Gastroesophageal sphincter (tissue), 4 donors: Measurements from ENCODE around the genes SGCB, ERVMER34-1 and RASL11B.

GRCh38 chr4:48379521-48380033, 38.2 kb downstream of the SLAIN2 start:
- PRO-cap = no peak
- RAMPAGE, long total RNA, 4 experiments = start-site peak on the plus strand in 1 of 4 experiments, at chr4:48379805-48379815 at its widest, 21 reads per replicate

DNA sequence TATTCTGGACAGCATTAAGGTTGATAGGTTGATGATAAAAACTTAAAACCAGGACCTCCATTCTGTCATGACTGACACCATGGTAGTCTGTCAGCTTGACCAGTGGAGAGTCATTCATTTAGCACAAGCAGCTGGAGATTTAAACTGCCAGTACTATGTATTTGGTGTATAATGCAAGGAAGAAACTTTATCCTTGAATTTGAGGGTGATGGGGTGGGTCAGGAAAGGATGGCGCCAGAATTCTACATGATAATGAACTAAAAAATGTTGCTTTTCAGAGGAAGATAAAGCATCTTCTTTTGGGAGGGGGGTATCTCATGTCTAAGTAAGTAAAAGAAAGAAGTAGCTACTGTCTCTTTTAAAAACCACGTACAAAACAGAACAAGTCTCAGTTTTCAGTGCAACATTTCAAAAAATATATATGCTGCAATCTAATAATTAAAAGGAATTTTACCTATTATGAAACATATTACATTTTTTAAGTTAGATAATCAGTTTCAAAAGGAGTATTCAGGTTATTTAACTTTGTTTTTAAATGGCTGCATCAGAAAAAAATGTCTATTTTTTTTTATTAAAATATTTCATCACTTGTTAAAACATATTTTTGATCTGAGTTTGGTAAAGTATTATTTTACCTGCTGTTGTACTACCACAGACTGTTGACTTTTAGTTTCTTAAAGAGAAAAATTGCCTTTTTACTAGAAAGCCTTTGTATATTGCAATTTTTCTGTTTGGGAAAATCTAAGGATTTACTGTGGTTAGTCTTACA, 59.4 kb upstream of the SLC10A4 start:
- PRO-cap = no peak
- RAMPAGE, long total RNA, 4 experiments = no peak in any of the 4 experiments

GRCh38 chr4:48728749-48729361, 51.2 kb downstream of the FRYL start:
- PRO-cap = no peak
- RAMPAGE, long total RNA, 4 experiments = no peak in any of the 4 experiments

DNA sequence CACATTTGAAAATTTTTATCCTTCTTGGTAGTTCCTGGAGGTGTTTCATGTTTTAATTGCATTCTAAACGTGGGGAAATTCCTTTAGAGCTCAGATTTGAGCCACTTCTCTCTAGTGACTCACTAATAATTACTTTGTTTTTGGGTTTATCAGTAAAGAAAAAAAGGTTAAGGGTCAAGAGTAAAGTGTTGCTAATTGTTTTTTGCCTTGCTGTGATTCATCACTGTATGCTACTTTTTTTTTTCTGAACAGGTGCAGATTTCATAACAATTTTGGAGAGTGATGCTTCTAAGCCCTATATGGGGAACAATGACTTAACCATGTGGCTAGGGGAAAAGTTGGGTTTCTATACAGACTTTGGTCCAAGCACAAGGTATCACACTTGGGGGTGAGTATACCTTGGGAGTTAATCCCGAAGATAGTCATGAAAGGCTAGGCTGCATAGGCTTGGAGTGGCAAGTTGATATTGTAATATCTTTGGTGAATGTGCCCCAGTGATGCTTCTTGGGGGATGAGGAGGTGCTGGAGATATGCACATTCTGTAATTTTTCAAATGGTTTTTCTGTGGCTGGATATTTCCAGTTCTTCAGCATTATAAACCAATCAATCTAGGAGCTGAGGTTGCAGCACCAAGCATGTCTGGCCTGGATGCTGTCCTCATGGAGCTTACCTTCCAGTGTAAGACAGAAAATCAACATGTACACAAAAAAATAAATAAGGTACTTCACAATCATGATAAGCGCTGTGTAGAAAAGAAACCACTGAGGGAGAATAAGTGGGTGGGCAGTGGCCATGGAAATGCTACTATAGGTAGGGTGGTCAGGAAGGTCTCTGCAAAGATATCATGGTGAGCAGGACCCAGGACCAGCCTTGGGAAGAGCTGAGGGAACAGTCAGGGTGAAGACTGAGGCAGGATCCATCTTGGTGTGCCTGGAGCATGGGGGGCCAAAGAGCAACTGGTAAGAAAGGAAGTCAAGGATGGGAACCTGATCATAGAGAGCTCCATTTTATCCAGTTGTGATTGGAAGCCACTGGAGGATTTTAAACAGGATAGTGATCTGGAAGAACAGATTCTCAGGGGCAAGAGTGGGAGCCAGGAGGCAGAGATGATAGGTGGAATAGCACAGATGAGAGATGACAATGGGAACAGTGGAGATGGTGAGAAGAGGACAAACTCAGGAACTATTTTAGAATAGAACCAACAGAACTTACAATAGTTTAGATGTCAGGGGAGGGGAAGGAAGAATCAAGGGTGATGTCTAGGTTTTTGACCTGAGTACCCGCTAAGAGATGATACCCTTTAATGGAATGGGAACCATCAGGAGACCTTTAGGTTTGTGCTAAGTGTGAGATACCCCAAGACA, 45.0 kb downstream of the CWH43 start:
- PRO-cap = no peak
- RAMPAGE, long total RNA, 4 experiments = no peak in any of the 4 experiments

DNA sequence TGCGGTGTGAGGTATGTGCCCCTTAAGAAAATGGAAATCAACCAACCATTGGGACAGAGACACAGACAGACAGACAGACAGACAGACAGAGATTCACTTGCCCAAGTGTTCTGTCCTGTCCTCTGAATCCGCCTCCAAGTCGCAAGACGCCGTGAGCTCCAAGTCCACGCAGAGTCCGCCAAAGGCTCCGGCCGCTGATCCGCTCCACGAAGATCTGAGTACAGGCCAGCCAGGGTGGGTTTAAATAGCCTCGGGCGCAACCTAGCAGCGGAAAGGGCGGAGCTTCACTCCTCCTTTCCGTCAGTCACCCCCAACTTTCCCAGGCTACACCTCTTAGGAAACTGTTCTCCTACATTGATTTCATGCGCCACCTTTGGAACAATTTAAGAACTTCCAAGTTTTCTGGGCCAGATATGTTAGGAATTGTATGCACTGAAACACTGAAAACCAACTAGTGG, 301.8 kb downstream of the CWH43 start:
- PRO-cap = no peak
- RAMPAGE, long total RNA, 4 experiments = no peak in any of the 4 experiments

GRCh38 chr4:51858832-51859253, 15.9 kb downstream of the DCUN1D4 start:
- PRO-cap = no peak
- RAMPAGE, long total RNA, 4 experiments = no peak in any of the 4 experiments

- PRO-cap = no peak
- RAMPAGE, long total RNA, 4 experiments = no peak in any of the 4 experiments
Measured at GRCh38 chr4:51864977-51865606, 22.1 kb downstream of the DCUN1D4 start.

GRCh38 chr4:52037476-52038103, 509 bp downstream of the SGCB start:
- PRO-cap = unidirectional peak, plus-strand start at chr4:52037873; unidirectional peak, minus-strand start at chr4:52037958; unidirectional peak, minus-strand start at chr4:52038045
- RAMPAGE, long total RNA, 4 experiments = no peak in any of the 4 experiments

GRCh38 chr4:52038104-52038925, at the start of gene SGCB:
Gene SGCB, minus strand, starts transcription at chr4:52038299.
- PRO-cap = bidirectional peak, plus-strand start at chr4:52038335, minus-strand start at chr4:52038299
- RAMPAGE, long total RNA, 4 experiments = start-site peak on the minus strand in 4 of 4 experiments, at chr4:52038264-52038303 at its widest, 230 to 3,463 reads per replicate

DNA sequence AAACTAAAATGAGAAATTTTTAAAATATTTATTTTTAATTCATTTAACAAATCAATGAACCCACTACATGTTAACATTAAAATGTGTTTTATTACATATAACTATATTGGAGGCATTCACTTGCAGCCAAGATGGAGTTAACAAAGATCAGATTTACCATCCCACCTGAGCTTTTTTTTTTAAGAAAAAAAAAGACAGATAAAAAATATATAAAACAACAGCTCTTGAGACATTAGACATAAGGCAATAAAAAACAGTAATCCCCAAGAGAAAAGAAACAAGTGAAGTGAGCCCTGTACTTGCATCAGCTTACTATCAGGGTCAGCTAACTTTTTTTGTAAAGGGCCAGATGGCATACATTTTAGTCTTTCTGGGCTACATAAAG, 173.2 kb downstream of the USP46 start:
- PRO-cap = no peak
- RAMPAGE, long total RNA, 4 experiments = no peak in any of the 4 experiments

DNA sequence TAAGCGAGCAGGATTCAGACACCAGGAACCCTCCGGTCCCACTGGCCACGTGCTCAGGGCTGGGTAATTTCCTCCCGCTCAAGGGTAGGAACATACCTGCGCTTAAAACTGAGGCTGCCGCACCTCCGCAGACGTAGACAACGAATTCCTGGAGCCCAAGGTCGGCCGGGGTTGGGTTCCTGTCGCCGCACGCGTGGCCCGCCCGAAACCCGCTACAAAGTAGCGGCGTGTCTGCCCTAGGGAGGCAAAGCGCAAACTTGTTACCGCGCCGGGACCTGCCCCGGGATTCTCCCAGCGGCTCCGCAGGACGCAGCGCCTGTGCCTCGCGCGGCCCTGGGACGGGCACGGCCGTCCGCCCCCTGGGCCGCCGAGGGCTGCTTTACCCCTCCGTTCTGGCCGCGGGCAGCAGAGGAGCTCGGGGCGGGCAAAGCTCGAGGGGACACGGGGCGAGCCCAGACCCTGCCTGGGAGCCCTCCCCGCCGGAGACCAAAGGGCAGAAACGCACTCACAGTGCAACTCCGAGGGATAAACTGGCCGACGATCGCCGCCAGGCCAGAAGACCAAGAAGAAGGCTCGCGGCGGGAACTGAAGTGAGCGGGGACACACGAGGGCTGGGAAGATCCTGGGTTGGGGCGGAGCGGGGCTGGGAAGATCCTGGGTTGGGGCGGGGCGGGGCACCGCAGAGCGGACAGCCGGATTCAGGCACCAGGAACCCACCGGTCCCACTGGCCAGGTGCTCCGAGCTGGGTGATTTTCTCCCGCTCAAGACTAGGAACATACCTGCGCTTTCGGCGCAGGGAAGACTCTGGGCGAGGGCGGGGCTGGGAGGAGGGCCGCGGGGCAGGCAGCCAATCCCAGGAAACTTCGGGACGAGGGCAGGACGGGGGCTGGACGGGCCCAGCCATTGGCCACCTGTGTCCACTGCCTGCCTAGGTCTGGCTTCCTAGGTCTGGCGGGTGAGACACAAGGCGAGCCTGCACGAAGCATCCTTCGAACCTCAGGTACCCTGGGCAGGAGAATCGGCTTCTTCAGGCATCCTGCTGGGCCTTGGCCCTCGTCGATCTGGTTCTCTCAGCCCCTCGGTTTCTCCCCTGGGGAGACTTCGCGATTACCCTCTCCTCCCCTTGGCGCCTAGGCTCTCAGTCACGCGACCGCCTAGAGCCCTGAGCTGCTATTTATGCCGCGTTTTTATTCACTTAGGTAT, at the start of gene ERVMER34-1:
ERVMER34-1 (minus strand) TSS at position 592 of the 1,204 bp plus-strand sequence.
- PRO-cap = no peak
- RAMPAGE, long total RNA, 4 experiments = no peak in any of the 4 experiments

DNA sequence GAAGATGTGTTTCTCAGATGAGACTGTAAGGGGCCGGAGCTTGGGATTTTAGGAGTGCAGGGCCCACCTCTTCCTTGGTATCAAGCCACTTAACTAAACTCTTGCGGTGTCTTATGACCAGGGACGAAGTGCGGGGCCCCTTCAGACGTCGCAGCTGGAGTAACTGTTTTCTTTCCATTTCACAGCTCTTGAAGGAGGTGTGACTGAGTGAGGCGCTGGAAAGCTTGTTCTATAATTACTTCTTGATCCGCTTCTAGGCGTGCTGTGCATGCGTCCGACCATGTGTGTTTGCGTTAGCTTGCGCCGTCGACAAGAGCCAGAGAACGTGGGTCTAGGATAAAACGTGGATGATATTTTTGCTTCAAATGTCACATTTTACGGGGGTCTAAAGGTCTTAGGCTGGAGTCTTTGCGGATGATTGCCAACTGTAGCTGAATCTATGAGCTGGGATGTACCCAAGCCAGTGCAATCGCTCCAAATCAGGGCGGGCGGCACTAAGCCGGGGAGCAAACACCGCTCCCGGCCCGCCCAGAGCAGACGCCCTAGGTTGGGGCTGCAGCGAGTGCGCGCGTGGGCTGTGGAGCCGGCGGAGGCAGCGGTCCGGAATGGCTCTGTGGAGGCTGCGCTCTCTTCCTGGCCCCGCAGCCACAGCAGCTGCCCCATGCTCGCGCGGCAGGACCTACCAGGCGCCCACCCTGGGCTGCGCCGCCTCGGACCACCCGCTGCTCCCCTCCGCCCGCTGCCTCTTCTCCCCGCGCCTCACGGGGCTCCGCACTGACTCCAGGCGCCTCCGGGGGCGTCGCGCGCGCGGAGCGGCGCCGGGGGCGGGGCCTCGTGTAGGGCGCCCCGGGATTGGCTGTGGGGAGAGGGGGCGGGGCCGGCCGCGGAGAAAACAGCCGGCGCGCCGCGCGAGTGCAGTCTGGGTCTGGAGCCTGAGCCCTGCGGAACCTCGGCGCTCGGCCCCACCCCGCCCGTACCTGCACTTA, at the start of gene RASL11B:
RASL11B (plus strand) TSS at position 917 of the 986 bp plus-strand sequence.
- PRO-cap = bidirectional peak, plus-strand start at position 917 of the sequence, minus-strand start at position 773 of the sequence
- RAMPAGE, long total RNA, 4 experiments = start-site peak on the plus strand in 1 of 4 experiments, centred at position 918 of the sequence, 10 reads per replicate

- PRO-cap = no peak
- RAMPAGE, long total RNA, 4 experiments = no peak in any of the 4 experiments
Measured at GRCh38 chr4:52863054-52863573, 997 bp downstream of the RASL11B start.

GRCh38 chr4:52939201-52939770, 77.2 kb downstream of the RASL11B start:
- PRO-cap = no peak
- RAMPAGE, long total RNA, 4 experiments = no peak in any of the 4 experiments

DNA sequence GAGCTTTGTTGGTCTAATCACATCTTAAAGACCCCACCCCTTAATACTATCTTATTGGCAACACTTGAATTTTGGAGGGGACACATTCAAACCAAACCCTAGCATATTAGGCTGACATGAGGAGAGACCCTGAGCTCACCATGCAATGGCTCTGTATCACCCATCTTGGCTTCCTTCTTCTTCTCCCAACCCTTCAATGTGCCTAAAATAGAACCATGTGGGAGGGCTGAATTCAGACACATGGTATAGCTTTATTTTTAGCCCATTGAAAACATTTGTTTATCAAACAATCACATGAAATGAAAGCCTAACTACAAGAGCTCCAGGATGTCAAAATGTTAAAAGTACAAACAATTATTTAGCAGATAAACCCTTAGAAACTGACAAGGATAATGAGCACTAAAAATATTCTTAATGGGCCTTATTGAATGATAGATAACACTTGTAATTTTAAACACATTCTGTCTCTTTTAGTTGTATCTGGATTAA, 81.6 kb downstream of the RASL11B start:
- PRO-cap = no peak
- RAMPAGE, long total RNA, 4 experiments = no peak in any of the 4 experiments

GRCh38 chr4:54065030-54065201, 511 bp upstream of the CHIC2 start:
- PRO-cap = bidirectional peak, plus-strand start at chr4:54065103, minus-strand start at chr4:54064908
- RAMPAGE, long total RNA, 4 experiments = no peak in any of the 4 experiments

DNA sequence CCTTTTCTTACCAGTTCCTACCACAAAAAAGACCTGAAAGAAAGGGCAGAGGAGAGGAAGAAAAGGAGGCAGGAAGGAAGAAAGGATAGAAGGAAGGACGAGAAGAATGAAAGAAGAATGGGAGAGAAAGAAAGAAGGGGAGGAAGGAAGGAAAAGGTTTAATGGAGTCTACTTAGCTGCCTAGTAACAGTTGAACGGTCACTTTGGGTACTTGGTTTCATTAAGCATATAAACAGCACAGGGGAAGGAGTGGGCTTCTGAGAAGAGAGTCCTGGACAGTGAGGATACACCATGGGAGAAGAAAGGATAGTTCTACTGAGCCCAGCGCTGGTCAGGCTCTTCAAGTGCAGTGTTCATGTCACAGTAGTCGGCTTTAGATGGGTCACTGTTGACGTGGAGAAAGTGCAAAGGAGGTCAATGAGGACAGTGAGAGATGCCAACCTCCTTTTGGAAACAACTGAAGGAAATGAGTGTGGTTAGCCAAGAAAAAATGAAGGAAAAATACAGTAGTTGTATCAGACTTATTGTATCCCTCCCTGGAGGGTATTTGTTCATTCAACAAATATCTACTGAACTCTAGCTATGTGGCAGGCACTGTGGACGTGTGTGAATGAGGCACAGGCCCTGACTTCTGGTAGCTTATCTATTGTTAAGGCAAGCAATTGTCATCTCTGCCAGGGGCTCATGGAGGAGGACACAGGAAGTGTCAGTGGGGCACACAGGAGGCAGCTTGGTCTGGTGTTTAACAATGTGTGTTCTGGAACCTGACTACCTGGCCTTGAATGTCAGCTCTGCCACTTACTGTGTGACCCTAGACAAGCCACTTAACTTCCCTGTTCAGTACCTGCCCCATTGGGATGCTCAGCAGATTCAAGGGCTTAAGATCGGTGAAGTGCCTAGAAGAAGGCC, 1.3 kb upstream of the CHIC2 start:
- PRO-cap = unidirectional peak, minus-strand start at position 379 of the sequence; unidirectional peak, minus-strand start at position 612 of the sequence
- RAMPAGE, long total RNA, 4 experiments = no peak in any of the 4 experiments

- PRO-cap = no peak
- RAMPAGE, long total RNA, 4 experiments = no peak in any of the 4 experiments
Measured at GRCh38 chr4:54091158-54091536, 8.8 kb upstream of the GSX2 start.

GRCh38 chr4:54281256-54281822, 52.2 kb downstream of the PDGFRA start:
- PRO-cap = no peak
- RAMPAGE, long total RNA, 4 experiments = no peak in any of the 4 experiments

DNA sequence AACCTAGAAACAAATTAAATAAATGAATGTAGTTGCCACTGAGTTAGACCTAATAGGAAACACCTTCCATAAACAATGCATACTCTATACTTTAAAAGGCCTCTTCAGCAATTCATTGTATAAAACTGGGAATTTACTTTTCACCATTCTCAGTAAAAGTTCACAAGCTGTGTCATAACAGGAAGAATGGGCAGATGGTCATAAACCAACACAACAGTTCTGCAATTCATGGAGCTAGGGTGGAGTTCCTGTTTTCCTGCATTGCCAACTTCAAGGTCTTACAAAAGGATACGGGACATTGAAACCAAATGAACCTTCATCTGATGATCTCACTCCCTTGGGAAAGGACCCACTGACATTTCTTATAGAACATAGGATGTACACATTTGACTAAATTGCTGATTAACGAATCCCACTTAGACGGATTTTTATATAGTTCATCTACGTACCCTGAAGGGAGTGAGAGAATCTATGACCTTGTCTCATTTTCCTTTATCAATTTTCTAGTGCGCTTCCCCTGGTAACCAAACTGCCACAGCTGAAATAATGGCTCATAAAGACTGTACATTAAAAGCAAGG, 4.1 kb downstream of the KDR start:
- PRO-cap = unidirectional peak, plus-strand start at position 213 of the sequence
- RAMPAGE, long total RNA, 4 experiments = no peak in any of the 4 experiments